Ureter (tissue), 1 donor: ENCODE data around the genes H1-1, H2AC4, H3C3, HFE, H2BC10, H4C8 and H2AC11.

DNA sequence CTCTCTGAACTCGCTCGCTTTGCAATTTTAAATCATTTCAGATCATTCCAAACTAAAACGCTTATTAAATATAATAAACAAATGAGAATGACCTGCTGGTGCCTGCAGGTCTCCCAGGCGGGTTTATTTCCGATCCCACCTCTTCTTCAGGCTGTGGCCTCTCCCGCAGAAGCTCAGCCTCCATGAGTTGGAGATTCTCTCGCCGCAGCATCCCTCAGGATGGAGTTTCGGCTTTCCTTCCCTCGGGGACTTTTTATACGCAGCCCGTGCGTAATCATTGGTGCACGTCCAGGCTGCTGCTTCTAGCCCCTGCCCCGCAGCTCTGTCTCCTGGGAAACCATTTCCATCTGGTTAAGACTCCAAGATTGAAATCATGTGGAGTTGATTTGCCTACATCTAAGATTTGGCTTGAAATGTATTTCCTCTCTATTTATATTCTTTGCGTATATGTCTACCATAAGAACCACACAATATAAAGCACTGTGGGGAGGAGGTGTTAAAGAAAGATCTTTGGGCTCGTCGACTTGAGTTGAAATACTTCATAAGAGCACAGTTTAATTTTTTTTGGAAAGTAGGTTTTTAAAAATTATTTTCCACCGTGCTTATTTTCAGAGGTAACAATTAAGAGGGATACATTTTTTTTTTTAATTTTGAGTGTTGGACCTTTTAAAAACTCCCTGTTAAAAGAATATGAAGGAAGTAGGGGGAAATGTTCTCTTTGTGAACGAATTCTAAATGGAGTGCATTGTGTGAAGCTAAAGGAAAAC is 46.6 kb upstream of the CARMIL1 start:
- PRO-cap = no peak

DNA sequence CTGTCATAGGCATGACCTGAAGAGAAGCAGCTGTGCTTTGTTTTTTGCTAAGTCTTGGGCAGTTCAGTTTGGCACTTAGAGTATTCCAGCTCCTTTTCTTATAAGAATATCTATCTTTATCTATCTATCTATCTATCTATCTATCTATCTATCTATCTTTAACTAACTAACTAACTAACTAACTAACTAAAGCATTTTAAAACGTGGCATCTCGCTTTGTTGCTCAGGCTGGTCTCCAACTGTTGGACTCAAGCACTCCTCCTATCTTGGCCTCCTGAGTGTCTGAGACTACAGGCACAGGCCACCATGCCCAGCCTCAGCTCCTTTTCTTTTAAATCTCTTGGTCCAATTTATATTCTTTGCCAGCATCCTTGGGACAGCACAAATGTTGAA is 17.6 kb downstream of the CARMIL1 start:
- PRO-cap = no peak

DNA sequence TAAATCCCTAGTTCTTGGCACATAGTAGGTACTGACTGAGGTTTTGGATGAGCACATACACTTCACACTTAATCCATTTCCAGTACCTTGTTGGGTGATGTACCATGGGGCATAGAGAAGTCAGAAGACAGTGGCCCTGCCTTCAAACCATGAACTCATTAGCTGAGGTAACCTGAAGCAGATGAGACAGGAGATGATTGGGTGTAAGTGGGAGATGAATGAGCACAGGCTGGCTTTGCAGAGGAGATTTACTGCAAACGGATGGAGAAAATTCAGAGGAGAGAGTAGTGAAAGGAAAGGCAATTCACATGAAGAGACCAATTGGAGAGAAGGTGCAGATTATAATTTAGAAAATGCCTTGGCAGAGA is 160.9 kb downstream of the CARMIL1 start:
- PRO-cap = no peak

DNA sequence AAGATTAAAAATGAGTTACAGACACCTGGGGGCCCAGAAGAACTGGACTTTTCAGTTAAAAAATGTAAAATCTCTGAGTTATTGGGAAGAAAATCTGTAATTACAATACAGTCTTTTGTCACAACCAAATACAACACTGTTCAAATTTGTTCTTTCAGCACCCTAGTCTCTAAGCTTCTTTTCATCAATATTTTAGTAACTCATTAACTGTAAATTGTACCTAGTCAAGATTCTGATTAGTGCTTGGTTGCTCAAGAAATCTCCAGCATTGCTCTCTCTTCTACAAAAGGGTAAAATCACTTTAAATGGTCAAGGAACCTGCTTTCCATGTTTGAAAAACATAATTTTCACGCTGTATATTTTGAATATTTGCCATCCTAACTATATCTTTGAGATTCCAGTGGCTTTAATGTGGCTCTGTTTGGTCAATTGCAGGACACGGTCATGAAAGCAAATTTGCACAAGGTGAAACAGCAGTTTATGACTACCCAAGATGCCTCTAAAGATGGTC is 9.2 kb downstream of the SCGN start:
- PRO-cap = no peak

DNA sequence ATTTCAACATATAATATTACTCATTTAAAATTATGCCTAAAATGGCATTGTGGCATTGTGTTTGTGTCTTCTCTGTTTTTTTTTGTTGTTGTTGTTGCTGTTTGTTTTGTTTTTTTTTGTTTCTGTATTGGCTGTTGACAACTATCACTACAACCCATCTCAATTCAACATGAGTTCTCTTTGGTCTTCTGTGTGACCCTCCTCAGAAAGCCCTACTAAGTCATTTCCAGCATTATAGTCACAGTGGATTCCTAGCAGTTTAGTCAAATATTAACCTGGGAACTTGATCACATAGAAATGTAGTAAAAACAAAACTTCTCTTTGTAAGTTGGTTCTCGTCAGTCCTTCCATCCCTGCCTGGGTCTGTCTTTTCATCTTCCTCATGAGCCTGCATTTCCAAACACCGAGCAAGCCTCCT is 16.8 kb downstream of the SLC17A2 start:
- PRO-cap = no peak

DNA sequence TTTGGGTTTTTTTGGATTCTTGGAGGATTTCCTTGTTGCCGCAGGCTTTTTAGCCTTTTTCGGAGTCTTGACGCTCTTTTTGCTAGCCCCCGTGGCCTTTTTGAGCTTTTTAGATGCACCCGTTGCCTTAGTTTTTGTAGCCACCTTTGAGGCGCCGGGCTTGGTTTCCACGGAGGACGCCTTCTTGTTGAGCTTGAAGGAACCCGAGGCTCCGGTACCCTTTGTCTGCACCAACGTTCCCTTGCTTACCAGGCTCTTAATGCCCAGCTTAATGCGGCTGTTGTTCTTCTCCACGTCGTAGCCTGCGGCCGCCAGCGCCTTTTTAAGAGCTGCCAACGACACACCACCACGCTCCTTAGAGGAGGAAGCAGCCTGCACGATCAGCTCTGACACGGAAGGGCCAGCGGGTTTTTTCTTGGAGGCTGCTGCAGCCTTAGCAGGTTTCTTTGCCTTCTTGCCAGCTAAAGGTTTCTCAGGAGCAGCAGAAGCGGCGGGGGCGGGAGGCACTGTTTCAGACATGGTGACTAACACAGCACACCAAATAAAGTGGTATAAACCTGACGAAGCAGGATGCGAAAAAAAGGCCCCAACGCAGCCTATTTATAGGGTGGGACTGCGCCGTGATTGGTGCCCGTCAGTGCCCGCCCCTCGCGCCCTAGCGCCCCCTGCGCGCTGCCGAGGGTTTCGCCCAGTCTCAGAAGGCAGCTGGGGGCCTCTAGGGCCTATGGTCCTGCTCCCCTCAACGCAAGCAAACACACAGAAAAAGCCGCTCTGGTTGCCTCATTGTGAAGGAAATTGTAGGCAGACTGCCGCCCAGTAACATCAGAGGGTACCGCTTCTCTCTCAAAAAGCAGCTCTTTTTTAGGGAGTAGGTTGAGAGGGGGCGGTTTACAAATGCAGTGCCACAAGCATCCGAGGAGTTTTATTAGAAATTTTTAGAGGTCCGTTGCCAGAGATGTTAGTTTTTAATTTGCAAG is at the start of gene H1-1:
H1-1 (minus strand) TSS at position 574 of the 977 bp plus-strand sequence.
- PRO-cap = bidirectional peak, plus-strand start at position 691 of the sequence, minus-strand start at position 517 of the sequence

DNA sequence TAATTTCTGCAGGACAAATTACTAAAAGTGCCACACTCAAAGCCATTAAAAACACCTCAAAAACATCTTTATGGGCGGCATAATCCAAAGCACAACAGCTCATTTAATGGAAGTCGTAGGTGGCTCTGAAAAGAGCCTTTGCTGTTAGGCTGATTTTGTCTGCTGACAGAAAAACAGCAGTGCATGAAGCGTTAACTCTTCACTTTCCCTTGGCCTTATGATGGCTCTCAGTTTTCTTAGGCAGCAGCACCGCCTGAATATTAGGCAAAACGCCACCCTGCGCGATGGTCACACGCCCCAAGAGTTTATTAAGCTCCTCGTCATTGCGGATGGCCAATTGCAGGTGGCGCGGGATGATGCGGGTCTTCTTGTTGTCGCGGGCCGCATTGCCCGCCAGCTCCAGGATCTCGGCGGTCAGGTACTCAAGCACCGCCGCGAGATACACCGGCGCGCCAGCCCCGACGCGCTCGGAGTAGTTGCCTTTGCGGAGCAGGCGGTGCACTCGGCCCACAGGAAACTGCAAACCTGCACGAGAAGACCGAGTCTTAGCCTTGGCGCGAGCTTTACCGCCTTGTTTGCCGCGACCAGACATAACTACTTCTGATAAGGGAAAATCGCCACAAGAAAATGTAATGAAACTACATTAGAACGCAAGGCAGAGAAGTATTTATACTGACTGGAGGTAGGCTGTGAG is at the start of gene H2AC4:
H2AC4 (minus strand) TSS at position 642 of the 694 bp plus-strand sequence.
- PRO-cap = no peak

DNA sequence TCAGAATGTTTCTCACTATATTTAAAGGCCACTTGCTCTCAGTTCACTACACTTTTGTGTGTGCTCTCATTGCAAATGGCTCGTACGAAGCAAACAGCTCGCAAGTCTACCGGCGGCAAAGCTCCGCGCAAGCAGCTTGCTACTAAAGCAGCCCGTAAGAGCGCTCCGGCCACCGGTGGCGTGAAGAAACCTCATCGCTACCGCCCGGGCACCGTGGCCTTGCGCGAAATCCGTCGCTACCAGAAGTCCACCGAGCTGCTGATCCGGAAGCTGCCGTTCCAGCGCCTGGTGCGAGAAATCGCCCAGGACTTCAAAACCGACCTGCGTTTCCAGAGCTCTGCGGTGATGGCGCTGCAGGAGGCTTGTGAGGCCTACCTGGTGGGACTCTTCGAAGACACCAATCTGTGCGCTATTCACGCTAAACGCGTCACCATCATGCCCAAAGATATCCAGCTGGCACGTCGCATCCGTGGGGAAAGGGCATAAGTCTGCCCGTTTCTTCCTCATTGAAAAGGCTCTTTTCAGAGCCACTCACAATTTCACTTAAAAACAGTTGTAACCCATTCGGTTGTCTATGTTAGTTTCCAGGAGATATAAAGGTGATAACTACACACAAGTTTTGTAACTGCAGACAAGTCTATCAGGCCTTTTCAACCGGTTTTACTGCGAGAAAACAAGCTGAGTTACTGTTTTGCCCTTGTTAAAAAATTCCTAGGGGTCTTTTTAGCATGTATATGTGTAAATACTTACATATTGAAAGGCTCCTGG is at the start of gene H3C3:
H3C3 (plus strand) TSS at position 49 of the 768 bp plus-strand sequence.
- PRO-cap = bidirectional peak, plus-strand start at position 49 of the sequence, minus-strand start outside the sequence

DNA sequence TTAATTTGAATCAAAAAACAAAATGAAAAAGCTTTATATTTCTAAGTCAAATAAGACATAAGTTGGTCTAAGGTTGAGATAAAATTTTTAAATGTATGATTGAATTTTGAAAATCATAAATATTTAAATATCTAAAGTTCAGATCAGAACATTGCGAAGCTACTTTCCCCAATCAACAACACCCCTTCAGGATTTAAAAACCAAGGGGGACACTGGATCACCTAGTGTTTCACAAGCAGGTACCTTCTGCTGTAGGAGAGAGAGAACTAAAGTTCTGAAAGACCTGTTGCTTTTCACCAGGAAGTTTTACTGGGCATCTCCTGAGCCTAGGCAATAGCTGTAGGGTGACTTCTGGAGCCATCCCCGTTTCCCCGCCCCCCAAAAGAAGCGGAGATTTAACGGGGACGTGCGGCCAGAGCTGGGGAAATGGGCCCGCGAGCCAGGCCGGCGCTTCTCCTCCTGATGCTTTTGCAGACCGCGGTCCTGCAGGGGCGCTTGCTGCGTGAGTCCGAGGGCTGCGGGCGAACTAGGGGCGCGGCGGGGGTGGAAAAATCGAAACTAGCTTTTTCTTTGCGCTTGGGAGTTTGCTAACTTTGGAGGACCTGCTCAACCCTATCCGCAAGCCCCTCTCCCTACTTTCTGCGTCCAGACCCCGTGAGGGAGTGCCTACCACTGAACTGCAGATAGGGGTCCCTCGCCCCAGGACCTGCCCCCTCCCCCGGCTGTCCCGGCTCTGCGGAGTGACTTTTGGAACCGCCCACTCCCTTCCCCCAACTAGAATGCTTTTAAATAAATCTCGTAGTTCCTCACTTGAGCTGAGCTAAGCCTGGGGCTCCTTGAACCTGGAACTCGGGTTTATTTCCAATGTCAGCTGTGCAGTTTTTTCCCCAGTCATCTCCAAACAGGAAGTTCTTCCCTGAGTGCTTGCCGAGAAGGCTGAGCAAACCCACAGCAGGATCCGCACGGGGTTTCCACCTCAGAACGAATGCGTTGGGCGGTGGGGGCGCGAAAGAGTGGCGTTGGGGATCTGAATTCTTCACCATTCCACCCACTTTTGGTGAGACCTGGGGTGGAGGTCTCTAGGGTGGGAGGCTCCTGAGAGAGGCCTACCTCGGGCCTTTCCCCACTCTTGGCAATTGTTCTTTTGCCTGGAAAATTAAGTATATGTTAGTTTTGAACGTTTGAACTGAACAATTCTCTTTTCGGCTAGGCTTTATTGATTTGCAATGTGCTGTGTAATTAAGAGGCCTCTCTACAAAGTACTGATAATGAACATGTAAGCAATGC is at the start of gene HFE:
HFE (plus strand) TSS at position 415 of the 1,287 bp plus-strand sequence.
- PRO-cap = bidirectional peak, plus-strand start at position 415 of the sequence, minus-strand start at position 470 of the sequence; bidirectional peak, plus-strand start at position 919 of the sequence, minus-strand start at position 735 of the sequence

GRCh38 chr6:26122766-26122889 is 1.1 kb downstream of the H2BC4 start:
- PRO-cap = no peak

DNA sequence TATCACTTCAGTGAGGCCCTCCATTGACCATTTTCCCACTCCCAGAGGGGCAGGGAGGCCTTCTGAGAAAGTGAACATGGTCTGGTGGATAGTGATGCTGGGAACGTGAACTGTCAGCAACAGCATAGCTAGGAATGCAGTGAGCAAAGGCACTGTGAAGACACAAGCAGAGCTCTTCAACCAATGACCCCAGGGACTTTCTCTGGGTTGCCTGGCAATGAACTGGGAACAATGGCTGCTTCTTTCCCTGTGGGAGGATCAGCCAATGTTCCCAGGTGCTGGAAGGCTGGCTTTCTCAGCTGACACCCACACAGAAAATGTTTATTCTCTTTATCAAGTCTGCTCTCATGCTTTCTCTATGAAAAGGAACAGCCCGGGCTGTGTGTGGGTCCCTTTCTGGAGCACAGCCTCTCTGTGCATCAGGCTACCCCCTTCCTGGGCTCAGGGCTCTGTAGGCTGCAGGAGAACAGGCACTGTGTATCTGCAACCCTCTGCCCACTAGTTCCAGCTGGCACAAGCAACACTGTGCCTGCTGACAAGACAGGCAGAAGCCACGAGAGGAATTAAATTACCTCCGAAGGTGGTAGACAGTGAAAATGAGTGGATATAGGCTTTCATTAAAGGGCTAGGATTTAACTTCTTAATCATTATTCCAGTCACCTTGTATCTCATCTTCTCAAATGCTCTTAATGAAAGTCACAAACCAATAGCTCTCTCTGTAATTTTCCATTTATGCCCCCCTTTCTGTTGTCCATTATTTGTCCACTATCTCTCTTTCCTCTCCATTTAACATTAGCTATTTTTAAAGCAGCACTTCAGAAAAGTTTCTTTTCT is 14.6 kb upstream of the H1-4 start:
- PRO-cap = no peak

DNA sequence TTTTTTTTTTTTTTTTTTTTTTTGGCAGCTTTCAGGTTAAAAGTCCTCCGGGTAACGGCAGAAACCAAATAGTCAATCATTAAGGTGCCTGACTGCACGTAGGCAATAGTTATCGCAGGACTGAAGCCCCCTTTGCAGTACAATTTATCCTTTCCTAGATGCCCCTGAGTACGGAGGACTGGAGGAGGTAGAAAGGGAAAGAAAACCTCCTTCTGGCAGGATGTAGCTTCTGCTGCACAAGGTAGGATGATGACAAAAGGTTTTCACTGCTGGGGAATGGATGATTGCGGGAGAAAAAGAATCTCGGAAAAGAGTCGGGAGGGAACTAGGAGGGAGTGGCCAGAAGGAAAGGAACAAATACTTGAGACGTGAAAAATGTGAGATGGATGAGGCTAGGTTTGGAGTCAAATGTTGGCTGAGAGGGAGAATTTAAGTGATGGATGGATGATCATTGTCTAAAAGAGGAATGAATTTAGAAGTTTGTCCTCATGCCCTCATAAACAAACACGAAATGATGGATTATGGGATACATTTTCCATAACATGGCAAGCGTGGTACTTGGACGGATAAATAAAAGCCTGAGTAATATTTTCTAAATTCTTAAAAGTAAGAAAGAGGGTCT is 1.4 kb downstream of the H2BC5 start:
- PRO-cap = no peak

DNA sequence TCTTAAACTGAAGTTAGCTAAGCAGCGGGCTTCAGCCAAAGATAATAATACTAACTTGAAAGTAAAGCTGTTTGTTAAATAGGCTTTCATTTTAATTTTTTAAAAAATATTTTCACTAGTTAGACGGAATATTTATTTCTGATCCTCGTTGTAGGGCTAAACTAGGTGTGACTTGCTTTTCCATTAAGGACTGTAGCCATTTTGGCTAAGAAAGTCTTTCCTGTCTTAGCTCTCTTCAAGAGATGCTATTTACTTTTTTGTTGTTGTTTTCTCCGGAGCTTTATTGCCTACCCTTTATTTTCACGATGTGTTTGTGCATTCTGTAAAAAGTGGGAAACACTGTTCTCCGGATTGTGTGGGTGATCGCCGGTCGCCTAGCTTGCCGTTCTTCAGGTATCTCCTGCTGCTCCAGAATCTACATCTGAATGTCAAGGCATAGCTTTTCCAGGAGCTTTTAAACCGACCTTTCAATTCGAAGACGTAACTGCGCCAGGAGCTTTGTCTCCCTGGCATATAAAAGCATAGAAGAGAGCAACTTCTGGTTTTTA is 510 bp upstream of the H2BC6 start:
- PRO-cap = no peak

DNA sequence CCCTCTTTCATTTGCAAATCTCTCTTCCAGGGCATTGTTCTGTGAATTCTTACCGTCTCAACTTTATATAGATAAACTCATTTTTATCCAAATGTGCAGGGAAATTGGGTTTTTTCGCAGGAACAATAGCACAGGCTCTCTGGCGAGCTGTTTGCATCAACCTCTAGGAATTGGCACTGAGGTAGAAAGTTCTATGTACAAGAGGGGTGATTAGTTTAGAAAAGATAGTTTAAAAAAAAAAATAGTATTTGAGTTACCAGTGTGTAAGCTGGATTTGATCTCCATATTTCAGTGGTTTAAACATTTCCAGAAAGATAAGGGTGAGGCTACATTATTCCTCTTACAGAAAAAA is 517 bp upstream of the H1-3 start:
- PRO-cap = no peak

DNA sequence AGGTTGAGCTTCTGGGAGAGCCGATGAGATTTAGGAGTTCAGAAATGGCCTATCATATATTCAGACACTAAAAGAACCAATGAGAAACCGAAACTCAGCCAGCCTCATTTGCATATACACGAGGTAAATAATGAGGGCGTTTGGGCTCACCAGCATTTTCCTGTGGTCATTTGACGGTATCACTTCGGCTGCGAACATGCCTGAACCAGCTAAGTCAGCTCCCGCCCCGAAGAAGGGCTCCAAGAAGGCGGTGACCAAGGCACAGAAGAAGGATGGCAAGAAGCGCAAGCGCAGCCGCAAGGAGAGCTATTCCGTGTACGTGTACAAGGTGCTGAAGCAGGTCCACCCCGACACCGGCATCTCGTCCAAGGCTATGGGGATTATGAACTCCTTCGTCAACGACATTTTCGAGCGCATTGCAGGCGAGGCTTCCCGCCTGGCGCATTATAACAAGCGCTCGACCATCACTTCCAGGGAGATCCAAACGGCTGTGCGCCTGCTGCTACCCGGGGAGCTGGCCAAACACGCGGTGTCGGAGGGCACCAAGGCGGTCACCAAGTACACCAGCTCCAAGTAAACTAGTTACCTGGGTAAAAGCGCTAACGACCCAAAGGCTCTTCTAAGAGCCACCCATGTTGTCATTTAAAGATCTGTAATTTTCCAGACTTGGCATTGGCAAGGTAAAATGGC is at the start of gene H2BC10:
H2BC10 (plus strand) TSS at position 152 of the 690 bp plus-strand sequence.
- PRO-cap = unidirectional peak, plus-strand start at position 155 of the sequence; unidirectional peak, plus-strand start at position 262 of the sequence

DNA sequence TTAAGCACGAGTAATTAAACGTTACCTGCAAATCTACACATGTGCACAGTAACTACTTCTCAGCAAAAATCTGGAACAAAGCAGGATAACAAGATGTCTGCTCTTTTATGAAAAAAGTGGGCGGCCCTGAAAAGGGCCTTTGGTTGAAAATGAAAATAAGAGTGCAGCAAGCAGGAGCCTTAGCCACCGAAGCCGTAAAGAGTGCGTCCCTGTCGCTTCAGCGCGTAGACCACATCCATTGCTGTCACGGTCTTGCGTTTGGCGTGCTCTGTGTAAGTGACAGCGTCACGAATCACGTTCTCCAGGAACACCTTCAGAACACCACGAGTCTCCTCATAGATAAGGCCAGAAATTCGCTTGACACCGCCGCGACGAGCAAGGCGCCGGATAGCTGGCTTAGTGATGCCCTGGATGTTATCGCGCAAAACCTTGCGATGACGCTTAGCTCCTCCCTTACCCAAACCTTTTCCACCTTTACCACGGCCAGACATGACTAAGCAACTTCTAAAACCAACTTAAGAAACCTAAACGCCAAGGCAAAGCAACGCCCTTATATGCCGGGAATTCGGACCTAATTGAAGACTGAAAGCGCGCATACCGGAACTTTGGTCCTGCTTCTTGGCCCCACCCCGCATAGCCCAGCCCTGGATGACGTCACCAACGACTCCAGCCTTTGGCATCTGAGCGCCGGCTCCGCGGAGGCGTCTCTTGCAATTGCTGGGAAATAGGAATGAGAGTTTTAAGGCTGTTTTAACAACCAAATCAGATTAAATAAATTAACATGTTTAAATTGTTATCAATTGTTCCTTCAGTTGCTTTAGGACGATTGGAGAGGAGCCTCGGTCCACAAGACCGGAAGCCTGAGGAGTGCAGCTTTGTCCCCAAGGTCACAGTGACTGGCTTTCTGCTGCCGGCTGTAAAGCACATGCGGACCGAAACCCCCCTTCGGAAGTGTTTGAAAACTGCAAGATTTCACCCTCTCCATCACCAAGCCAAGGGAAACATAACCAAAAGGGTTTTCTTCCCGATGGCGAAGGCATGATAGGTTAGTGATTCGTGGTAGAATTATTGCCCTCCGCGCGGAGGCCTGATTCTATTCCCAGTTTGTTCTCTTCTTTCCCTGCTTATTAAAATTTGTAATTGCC is at the start of gene H4C8:
H4C8 (minus strand) TSS at position 526 of the 1,145 bp plus-strand sequence.
- PRO-cap = bidirectional peak, plus-strand start at position 825 of the sequence, minus-strand start at position 577 of the sequence

GRCh38 chr6:26458486-26458922 is 749 bp downstream of the BTN2A1 start:
- PRO-cap = no peak

DNA sequence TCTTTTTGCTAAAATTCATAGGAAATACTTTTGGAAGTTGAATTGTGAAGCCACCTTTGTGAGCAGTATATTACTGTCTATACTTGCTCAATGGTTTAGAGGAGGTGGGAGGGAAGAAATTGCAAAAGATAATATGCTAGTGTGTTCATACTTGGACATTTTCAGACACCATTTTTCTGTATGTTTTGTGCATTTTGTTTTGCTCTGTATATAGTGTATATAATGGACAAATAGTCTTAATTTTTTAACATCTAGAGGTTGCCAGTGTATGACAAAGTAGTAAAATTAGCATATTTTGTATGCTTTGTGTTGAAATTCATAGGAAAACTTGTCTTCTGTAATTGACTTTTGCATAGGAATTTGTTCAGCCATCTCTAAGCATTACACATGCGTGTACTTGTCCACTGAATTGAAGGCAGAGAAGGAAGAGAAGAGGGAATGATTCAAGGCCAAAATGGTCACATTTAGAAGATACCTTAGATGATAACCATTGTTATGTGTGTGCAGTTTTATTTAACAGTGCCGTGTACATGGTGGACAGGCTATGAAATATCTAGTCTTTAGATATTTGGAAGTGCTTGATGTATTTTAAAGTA is 14.5 kb upstream of the HMGN4 start:
- PRO-cap = no peak

GRCh38 chr6:26534838-26535173 is 3.4 kb upstream of the HMGN4 start:
- PRO-cap = no peak

- PRO-cap = bidirectional peak, plus-strand start at chr6:27133043, minus-strand start at chr6:27132795
These were observed at the start of gene H2AC11 for GRCh38 chr6:27132942-27133715. Gene H2AC11 (plus strand): TSS chr6:27133043.